Lung (tissue), 4 donors: ENCODE measurements around the genes TESPA1 and ESYT1.

DNA sequence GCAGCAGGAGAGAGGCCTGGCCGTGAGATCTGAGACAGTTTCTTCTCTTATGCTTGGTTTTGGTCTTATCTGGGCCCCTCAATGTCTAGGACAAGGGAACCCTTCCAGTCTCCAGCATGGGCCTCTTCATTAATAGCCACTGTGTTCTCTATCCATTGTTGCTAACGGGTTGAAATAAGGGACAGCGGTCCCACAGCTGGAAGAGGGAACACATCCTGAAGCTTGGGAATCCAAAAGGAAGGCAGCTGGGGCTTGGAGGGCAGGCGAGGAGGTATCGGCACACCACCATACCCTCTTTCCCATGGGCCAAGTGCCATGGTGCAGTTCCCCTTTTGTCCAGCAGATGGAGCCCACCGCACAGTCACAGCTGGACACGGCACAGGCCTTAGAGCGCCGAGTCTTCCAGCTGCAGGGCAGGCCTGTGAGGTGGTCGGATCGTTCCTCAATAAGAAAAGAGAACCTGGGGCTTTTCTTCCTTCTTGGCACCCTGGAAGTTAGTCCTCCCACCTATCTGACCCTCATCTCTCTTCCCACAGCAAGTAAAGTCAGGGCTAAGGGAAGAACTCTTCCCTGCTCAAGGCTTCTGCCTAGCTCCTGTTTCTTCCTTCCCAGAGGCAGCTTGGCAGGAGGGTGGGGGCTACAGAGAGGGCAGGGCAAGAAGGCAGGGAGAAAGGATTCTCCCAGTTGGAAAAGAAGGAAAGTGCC, 8.8 kb downstream of the PPP1R1A start:
- PRO-cap: no peak
- RAMPAGE, long total RNA: no peak
- RRBS: no CpG with 5 or more reads among the region's 11 CpGs

DNA sequence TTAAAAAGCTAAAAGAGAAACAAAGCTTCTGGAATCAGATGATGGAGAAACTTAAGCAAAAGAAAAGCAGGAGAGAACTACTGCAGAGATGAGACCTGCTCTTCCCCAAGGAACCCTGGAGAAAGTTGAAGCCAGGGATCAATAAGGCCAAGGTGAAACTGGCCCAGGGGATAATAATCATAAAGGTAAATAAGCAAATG, 17.7 kb upstream of the DCD start:
- PRO-cap: no peak
- RAMPAGE, long total RNA: no peak

- PRO-cap: no peak
- RAMPAGE, long total RNA: no peak
- RRBS: no CpG with 5 or more reads among the region's 8 CpGs
These were observed 34.4 kb downstream of the MUCL1 start for GRCh38 chr12:54888776-54889097.

GRCh38 chr12:54984495-54985729, at the start of gene TESPA1:
Gene TESPA1 (minus strand): TSS chr12:54984762.
- PRO-cap: no peak
- RAMPAGE, long total RNA: no peak
- RRBS: no CpG with 5 or more reads among the region's 17 CpGs

GRCh38 chr12:55101916-55102327, 24.3 kb upstream of the OR9K2 start:
- PRO-cap: no peak
- RAMPAGE, long total RNA: no peak
- RRBS: no CpG with 5 or more reads among the region's 23 CpGs

- PRO-cap: no peak
- RAMPAGE, long total RNA: no peak
- RRBS: no CpG with 5 or more reads among the region's 7 CpGs
These were observed 12.9 kb downstream of the ITGA7 start for GRCh38 chr12:55694744-55695313.

- PRO-cap: unidirectional peak, minus-strand start at chr12:55723777
- RAMPAGE, long total RNA: no peak
- RRBS: no CpG with 5 or more reads among the region's 17 CpGs
These were observed 3.6 kb downstream of the RDH5 start for GRCh38 chr12:55723424-55724654.

DNA sequence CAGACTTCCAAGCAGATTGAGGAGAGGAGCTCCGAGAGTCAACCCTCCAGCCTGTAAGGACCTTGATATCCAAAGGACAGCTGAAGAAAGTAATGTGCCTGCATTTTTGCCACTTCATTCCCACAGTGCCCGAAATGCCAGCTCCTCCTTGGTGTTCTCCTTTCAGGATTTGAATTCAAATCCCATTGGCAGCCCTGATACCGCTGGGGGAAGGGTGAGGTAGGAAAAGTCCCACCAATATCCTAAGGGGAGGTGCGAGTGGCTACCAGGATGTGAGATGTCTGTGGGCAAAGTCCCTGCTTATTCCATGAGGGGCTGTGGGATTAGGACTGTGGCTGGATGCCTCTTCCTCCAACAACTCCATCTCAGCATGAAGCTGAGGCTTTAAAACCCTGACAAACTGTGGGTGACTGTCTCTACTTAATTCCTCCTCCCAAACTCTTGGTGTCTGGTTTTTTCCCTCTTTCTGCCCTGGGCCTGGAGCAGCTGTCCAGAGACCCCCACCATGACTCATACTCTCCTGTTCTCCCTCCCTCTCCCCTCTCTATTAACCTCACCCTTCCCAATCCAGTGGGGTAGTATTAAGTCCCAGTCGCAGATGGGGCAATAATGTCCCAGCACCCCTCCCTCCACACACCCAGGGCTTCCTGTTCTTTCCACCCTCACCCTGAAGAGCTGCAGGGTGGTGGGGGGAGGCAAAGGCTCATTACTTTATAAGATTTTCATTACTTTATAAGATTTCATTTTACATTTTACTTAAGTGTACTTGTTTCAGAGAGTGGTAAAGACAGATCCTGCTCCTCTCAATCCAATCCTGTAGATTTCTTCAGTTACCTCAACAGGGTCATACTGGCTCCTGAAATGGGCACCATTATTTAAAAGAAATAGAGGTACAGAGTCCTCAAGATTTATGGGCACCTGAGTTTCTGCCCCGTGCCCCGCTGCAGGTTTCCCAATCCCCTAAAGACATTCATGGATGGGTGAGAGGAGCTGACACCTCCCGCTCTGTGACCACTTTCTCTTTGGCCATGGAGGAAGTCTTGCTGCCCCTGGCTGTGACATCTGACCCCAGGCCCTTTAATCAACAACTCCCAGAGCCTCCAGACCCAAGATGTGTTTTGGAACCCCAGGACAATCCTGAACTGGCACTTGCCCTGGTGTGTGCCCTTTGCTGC, 2.1 kb upstream of the DNAJC14 start:
- PRO-cap: no peak
- RAMPAGE, long total RNA: no peak
- RRBS: no CpG with 5 or more reads among the region's 8 CpGs

GRCh38 chr12:55926198-55926707, 1.4 kb downstream of the PYM1 start:
- PRO-cap: no peak
- RAMPAGE, long total RNA: no peak
- RRBS: no CpG with 5 or more reads among the region's 9 CpGs

- PRO-cap: no peak
- RAMPAGE, long total RNA: no peak
- RRBS: no CpG with 5 or more reads among the region's 6 CpGs
These were observed 2.9 kb downstream of the ERBB3 start for GRCh38 chr12:56082527-56083580.

- PRO-cap: no peak
- RAMPAGE, long total RNA: no peak
- RRBS: no CpG with 5 or more reads among the region's 3 CpGs
These were observed 9.4 kb upstream of the PA2G4 start for GRCh38 chr12:56094894-56095457.

- PRO-cap: no peak
- RAMPAGE, long total RNA: no peak
- RRBS: no CpG with 5 or more reads among the region's 8 CpGs
These were observed 3.3 kb upstream of the RPL41 start for GRCh38 chr12:56112815-56113805.

DNA sequence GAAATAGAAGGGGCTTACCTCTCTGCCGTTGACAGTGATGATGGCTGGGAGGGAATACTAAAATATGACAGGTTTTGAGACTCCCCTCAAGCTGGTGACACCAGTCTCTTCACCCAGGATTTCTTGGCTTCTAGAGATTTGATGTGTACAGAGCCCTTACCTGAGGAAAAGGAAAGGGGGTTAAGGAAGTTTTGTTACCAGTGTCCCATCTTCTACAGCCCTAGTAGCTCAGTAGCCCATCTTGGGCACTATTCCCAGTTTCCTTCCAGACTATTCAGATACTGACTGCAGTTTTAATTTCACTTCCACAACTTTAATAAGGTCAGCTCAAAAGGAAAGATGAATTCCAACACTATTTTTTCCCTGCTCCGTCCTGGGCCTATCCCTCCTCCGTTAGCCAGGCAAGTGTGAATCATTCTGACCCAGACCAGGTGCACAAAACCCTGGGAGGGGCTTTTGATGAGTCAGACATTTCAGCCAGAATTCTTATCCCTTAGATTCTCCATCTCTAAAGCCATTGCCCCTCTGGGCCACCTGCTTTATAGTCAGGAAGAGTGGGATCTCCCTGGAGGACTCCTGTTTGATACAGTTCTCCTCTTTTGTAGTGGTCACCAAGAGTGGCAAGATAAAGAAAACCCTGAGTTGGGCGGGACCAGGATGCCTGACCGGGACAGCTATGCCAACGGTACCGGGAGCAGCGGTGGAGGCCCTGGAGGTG, 2.0 kb downstream of the ZC3H10 start:
- PRO-cap: no peak
- RAMPAGE, long total RNA: no peak
- RRBS: no CpG with 5 or more reads among the region's 8 CpGs

GRCh38 chr12:56126668-56127378, 1.2 kb upstream of the ESYT1 start:
- PRO-cap: no peak
- RAMPAGE, long total RNA: no peak
- RRBS: no CpG with 5 or more reads among the region's 3 CpGs

- PRO-cap: unidirectional peak, minus-strand start at chr12:56127862; unidirectional peak, plus-strand start at chr12:56128282
- RAMPAGE, long total RNA: start-site peak on the plus strand at chr12:56128223-56128311, 165 and 75 reads in 2 replicates
- RRBS: under 1% methylated on average over 13 of the region's 55 CpGs
These were observed at the start of gene ESYT1 for GRCh38 chr12:56127726-56128717. Gene ESYT1 (plus strand): TSS chr12:56128267.

- PRO-cap: no peak
- RAMPAGE, long total RNA: no peak
- RRBS: no CpG with 5 or more reads among the region's 15 CpGs
These were observed 8.4 kb upstream of the MYL6B start for GRCh38 chr12:56143602-56144849.

GRCh38 chr12:56158535-56159434, 626 bp downstream of the MYL6 start:
- PRO-cap: no peak
- RAMPAGE, long total RNA: no peak
- RRBS: no CpG with 5 or more reads among the region's 13 CpGs

- PRO-cap: no peak
- RAMPAGE, long total RNA: no peak
- RRBS: no CpG with 5 or more reads among the region's 8 CpGs
These were observed 3.1 kb downstream of the MYL6 start for GRCh38 chr12:56161142-56161807.

GRCh38 chr12:56228821-56229700, 790 bp upstream of the SLC39A5 start:
- PRO-cap: no peak
- RAMPAGE, long total RNA: no peak
- RRBS: no CpG with 5 or more reads among the region's 18 CpGs

- PRO-cap: no peak
- RAMPAGE, long total RNA: no peak
- RRBS: no CpG with 5 or more reads among the region's 6 CpGs
These were observed 11.3 kb downstream of the SLC39A5 start for GRCh38 chr12:56240944-56241816.